ENCODE data around the genes PRF1 and SGPL1.

DNA sequence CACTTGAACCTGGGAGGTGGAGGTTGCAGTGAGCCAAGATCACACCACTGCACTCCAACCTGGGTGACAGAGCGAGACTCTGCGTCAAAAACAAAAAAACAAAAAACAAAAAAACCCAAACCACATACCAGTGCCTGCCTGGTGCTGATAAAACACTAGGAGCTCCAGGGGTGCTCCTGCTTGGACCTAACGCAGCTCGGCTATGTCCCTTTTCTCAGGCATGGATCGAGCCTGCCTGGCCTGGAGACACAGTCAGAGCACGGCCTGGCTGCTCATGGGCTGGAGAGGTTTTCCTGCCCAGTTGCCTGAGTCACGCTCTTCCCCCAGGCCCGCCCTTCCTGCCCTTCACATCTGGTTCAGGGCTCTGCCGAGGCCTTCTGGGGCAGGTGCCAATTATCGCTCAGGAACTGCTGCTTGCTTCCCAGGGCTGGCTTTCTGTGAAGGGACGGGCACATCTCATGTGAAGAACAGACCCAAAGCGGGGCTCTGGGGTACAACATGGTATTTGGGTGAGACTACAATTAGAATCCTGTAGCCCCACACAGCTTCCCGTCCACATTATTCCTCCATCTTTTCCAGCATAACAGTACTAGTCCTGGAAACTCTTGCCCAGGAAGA lies 12.7 kb upstream of the NPFFR1 start:
- RAMPAGE, total RNA, result no peak

GRCh38 chr10:70371025-70371394 lies 11.4 kb downstream of the LRRC20 start:
- RAMPAGE, total RNA, result no peak

DNA sequence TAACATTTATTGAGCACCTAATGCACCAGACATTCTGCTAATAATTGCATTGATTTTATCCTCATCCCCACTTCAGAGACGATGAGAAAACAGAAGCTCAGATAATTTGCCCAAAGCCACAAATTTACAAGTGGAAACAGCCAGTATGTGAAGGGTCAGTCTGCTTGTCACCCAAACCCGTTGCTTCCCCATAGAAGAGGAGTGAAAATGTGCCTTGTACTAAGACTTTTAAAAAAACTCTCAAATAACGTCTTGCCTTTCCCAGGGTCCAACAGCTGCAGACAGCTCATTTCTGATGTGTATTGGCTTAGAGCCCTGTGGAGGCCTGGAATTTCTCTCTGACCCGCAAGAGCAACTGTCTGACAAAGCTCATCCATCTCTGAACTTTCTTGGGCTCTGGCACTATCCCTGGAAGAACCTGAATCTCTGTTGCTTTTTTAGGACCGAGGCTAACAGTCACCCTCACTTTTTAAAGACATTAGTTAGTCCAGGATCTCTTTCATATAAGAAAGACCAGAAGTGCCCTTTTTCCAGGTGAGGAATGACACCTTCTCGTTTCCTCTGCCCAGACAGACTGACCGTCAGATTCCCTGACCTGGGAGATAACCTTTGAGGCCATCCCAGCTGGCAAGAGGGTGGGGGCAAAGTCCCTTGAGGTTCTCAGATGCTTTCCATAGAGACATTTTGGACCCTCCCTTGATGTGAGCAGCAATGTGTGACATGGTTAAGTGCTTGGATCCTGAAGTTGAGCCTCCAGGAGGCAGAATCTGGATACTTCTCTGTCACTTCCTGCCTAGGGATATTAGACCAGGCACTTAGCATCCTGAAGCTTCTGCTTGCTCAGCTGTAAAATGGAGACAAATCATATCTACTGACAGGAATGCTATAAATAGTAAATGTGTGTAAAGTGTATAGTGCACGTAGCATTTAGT lies 4.4 kb upstream of the NODAL start:
- RAMPAGE, total RNA, result no peak

DNA sequence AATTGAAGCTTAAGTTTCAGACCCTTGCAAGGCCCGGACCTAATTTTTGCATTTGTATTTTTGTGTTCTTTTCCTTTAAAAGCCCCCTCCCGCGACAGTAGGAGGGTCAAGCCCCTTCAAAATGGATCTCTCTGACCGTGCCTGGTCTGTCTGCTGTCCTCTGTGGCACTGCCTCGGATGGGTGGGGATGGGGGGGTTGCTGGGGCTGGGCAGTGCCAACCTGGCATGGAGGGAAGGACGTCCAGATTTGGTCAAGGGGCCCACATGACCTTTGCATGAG lies 17.8 kb upstream of the NODAL start:
- RAMPAGE, total RNA, result no peak

DNA sequence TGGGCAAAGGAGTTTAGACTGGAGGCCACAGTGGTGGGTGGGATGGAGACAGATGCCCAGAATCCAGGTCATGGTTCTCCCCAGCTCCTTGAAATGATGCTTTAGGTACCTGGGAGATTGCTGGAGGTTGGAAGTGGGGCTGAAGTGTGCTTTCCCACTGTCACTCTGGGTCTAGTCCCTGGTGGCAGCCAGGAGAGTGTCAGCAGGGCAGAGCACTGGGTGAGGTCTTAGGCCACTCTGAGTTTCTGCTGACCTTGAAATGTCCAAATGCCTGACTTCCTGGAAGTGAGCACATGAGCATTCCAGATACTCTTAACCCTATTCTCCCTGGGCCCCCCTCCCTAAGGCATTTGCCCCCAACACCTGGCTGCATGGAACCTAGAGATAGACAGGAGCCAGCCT lies 31.6 kb downstream of the PALD1 start:
- RAMPAGE, total RNA, result no peak

DNA sequence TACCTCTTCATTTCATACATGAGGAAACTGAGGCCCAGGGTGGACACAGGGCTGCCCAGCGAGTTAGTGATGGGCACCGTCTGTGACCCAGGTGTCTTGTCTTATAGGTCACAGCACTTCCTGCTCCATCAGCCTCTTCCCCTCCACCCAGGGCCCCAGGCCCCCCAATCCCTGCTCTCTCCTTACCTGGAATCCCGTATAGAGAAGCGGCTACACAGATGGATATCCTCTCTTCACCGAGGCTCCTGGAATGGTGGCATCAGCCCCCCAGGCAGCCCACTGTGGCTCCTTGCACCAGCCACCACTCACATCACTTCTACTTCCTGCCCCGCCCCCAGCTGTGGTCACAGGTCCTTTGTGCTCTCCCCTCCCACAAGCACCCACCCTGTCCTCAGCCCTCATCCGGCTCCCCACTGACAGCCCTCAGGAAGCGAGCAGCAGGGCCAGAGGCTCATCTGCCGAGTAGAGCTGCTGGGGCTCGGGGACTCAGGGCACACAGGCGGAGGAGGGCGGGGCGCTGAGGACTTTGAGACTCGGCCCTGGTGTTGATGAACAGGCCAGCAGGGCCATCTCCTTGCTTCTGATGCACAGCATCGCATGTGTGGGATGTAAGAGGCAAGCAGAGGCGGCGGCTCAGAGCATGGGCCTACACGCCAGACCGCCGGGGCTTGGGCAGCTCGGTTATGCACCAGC lies at the start of gene PRF1:
TSS of gene PRF1 (minus strand) at position 283 of the 693 bp plus-strand sequence.
- RAMPAGE, total RNA, result no peak

DNA sequence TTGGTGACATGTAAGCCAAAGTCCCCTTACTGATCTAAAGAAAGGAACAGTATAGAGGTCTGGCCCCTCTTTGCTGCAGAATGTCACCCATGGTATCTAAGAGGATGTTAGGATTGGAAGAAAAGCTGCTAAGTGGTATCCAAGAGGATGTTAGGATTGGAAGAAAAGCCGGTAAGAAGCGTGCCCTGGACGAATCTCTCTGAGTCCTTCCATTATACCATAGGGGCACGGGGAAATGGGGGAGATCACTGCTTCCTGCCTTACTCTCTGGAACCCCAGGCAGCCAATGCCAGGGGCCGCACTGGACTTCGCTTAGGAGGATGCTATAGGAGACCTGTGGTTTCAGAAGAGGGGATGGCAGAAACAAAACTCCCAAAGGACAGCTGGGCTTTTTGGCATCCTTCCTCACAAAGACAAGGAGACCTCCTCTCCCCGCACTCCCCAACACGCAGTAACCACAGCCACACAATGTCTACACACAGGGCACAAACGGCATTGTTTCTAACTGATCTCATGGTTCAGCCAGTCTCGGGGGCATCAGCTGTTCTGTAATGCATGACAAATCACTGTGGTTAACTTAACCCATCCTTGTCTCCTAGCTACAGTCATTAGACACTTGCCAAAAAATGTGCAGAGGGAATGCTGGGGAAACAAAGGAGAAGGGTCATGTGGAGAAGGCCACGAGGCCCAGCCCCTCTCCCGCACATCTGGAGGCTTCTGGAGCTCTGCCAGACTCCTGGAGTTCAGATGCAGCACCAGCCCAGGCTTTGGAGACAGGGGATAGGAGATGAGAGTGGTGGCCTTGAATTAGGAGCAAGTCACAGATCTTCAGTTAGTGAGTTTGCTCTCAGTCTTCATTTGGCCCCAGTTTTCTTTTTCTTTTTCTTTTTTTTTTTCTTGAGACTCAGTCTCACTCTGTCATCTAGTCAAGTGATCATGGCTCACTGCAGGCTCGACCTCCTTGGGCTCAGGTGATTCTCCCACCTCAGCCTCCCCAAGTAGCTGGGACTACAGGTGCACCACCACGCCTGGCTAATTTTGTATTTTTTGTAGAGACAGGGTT lies 7.6 kb upstream of the ADAMTS14 start:
- RAMPAGE, total RNA, result no peak

GRCh38 chr10:70679420-70680120 lies 7.3 kb downstream of the ADAMTS14 start:
- RAMPAGE, total RNA, result no peak

GRCh38 chr10:70715844-70716196 lies 43.5 kb downstream of the ADAMTS14 start:
- RAMPAGE, total RNA, result no peak

DNA sequence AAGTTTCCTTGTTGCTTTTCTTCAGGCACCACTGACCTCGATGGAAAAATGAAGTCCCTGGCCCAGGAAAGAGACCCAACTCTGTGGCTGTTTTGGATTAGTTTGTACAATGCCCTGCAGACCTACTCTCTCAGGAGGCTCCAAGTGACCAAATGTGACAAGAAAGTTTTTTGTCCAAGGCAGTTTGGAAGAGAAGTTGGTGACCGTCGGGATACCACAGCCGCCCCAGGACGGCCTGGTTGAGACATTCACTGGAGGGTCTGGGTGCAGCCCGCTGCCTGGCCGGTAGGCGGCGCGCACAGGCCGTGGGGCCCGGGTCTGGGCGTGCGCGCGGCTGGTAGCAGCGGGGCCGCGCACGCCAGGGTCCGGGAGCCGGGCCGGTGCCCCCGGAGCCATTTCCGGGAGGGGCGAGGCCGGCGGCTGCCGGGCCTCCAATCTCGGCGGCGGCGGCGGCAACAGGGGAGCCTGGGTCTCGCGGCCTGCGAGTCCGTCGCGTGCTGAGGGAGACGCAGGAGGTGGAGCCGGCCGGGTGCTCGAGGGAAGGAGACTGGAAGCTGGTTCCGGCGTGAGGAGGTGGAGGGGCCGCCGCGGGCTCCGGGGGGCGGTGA lies at the start of gene SGPL1:
TSS of gene SGPL1 (plus strand) at position 395 of the 608 bp plus-strand sequence.
- RAMPAGE, total RNA, result start-site peak on the plus strand centred at position 407 of the sequence, 67 bp wide, 350 and 521 reads in 2 replicates

GRCh38 chr10:71269555-71270229 lies 49.4 kb upstream of the SLC29A3 start:
- RAMPAGE, total RNA, result no peak

GRCh38 chr10:71347829-71348293 lies 28.8 kb downstream of the SLC29A3 start:
- RAMPAGE, total RNA, result no peak

DNA sequence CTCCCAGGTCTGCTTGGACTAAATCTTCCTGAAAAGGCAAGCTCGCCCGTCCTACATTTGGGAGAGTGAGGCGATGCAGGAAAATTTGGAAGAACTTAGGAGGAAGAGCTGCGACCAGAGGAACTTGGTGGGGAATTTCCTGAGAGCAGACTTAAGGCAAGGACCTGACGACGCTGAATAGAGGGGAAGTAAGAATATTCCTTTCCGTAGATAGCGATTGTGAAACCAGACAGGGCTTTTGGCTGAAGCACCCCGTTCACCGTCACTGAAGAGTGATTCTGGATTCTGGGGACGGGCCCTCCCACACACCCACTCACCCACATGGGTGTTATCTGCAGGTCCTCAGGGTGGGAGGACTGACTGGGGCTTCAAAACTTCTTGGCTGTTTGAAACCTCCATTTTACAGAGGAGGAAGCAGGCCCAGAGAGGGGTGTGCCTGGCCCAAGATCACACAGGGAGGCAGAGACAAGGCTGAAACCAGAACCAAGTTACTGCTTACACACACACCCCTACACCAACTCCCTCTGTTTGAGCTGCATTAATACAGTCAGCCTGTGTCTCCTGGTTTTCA lies 37.3 kb upstream of the CDH23 start:
- RAMPAGE, total RNA, result no peak

GRCh38 chr10:71475147-71475513 lies 78.4 kb downstream of the CDH23 start:
- RAMPAGE, total RNA, result no peak

- RAMPAGE, total RNA, result no peak
These were observed 25.9 kb upstream of the C10orf105 start for GRCh38 chr10:71745436-71745900.

DNA sequence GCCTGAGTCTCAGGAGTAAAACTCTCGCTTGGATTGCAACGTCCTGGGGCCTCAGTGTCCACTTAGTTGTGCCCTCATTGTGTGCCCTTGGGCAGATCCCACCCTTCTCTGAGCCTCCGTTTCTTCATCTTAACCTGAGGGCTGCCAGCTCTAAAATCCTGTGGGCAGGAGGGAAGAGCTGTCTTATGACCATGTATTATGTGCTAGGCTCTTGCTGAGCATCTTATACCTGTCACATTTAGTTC lies 7.0 kb downstream of the VSIR start:
- RAMPAGE, total RNA, result no peak

DNA sequence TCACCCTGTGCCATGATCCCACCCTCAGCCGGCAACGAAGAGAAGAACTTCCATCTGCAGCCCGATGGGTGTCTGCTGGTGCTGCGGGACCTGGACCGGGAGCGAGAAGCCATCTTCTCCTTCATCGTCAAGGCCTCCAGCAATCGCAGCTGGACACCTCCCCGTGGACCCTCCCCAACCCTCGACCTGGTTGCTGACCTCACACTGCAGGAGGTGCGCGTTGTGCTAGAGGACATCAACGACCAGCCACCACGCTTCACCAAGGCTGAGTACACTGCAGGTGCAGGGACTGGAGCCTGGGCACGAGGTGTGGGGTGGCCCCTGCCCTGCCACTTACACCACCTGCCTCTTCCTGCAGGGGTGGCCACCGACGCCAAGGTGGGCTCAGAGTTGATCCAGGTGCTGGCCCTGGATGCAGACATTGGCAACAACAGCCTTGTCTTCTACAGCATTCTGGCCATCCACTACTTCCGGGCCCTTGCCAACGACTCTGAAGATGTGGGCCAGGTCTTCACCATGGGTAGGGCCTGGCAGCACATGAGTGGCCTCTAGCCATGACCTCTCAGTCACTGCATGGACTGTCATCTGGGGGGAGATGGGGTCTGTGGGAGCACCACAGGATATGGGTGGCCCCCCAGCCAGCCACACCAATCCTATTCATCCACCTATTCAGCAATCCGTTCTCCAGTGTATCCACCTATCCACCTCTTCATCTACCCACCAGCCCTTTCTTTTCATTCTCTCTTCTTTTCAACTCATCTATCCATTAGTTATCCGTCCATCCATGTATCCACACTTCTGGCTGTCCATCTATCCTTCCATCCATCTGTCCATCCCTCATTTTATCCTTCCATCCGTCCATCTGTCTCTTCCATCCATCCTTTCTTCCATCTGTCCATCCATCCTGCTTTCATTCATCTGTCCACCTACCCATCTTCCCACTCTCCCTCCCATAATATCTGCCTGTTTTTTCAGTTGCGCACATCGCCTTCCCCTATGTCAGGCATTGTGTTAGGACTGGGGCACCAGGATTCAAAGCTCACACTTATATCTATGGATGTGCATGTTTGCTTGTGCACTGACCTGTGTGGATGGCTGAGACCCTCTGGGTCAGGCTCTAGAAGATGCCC lies 34.5 kb upstream of the VSIR start:
- RAMPAGE, total RNA, result no peak

DNA sequence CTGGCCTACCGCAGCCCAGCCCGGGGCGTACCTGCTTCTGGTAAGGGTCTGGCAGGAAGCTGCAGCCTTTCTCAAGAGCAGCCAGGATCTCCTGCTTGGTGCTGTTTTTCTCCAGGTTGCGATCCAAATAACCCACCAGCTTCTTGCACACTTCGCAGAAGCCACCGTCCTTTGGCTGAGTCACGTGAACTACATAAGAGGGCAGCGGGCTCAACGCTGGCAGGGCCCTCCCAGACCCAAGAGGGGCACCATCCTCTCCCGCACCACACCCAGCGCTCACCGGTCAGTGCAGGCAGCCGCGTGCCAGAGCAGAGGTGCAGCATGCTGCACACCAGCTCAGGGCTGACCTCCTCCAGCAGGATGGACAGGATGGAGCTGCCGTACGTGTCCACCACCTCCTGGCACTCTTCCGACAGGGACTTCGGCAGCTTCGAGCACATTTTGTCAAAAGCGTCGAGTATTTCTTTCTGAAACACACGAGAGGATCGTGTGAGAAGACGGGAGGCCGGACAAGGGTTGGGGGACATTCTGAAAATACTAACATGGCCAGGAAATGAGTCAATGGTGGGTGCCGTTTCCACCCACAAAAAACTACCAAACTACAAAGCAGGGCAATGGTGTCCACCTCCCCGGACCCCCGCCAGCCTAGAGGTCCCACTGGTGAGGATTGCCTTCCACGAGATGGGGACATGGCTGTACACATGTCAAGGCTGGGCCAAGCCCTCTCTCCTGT lies 31.5 kb downstream of the PSAP start:
- RAMPAGE, total RNA, result no peak

GRCh38 chr10:71903549-71904244 lies 52.6 kb upstream of the PSAP start:
- RAMPAGE, total RNA, result no peak

GRCh38 chr10:72058292-72059004 lies 29.9 kb downstream of the SPOCK2 start:
- RAMPAGE, total RNA, result no peak

Data from foreskin keratinocyte (primary cell).